Testis (tissue), 5 donors: ENCODE results near the gene SPDYE4.

GRCh38 chr17:8249458-8249774, 327 bp downstream of the PFAS start:
- PRO-cap, 3 experiments = no peak in any of the 3 experiments
- RAMPAGE, long total RNA, 2 experiments = no peak in any of the 2 experiments
- RRBS = no CpG with 5 or more reads among the region's 12 CpGs

GRCh38 chr17:8338181-8338804, 1.3 kb upstream of the ODF4 start:
- PRO-cap, 3 experiments = no peak in any of the 3 experiments
- RAMPAGE, long total RNA, 2 experiments = no peak in any of the 2 experiments
- RRBS = no CpG with 5 or more reads among the region's 10 CpGs

- PRO-cap, 3 experiments = no peak in any of the 3 experiments
- RAMPAGE, long total RNA, 2 experiments = no peak in any of the 2 experiments
- RRBS = no CpG with 5 or more reads among the region's 4 CpGs
These were observed 1.3 kb downstream of the NDEL1 start for GRCh38 chr17:8437064-8437356.

DNA sequence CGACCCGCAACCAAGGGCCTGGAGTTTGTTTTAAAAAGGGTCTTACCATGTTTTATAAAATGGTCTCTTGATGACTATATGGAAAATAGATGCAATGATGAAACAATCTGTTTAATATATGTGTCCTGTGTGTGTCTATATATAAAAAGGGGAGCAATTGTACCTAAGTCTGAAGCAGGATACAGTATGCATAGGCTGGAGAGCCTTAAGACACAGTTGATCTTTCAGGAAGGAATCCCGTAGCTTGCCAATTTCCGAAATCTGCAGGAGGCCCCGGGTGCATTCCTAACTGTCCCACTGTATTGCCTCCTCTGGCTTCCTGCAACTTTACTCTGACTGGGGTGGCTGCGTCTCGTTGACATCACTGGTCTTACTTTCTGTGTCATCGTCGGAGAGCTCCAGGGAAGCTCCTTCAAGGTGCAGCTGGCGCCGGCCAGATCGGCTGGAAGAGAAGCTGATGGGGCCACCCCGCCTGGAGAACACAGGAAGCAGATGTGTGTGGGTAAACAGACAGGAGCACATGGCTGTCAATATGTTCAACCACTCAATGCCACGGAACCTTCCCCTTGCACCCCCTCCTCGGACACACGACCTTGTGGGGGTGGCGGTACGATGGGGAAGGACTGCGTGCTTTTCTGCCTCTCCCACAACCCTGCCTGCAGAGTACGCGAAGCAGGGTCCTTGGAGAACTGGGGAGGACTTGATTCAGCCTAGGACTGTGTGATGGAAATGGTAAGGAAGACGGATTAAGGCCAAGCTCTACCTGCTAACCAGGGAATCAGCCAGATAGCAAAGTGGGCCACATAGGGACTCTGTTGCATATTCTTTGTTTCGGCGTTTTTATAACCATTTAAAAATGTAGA, 40.0 kb downstream of the NDEL1 start:
- PRO-cap, 3 experiments = no peak in any of the 3 experiments
- RAMPAGE, long total RNA, 2 experiments = no peak in any of the 2 experiments
- RRBS = no CpG with 5 or more reads among the region's 24 CpGs

- PRO-cap, 3 experiments = peak in 1 of 3 experiments; most common plus-strand start chr17:8476848 (in 1)
- RAMPAGE, long total RNA, 2 experiments = no peak in any of the 2 experiments
- RRBS = no CpG with 5 or more reads among the region's 39 CpGs
These were observed 41.0 kb downstream of the NDEL1 start for GRCh38 chr17:8476340-8477493.

DNA sequence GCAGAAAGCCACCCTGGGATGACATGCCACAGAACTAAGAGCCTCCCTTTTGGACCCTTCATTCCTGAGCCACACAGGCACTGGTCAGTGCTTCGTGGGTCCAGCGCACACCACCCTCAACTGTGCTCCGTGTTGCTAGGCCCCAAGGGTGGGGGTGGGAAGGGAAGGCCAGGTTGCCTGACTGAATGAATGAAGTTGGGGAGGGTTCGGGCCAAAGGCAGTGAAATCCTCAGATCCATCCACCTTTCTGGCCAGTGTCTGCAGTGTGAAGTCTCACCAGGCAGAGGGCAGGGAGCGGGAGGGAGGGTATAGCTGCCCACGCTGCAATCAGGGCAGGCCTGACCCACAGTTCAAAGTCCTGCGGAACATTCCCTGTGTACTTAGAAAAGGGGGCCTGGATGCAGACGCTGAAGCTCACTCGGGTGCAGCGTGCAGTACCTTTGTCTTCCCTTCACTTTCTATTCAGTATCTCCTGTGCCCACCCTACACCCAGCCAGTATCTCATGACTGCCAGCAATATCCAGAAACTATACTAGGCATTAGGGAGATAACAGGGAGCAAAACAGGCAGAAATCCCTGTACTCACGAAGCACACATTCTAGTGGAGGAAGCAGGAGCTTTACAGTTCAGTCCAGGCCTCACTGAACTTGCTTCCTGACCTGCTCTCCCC, 41.9 kb downstream of the NDEL1 start:
- PRO-cap, 3 experiments = no peak in any of the 3 experiments
- RAMPAGE, long total RNA, 2 experiments = no peak in any of the 2 experiments
- RRBS = no CpG with 5 or more reads among the region's 11 CpGs

DNA sequence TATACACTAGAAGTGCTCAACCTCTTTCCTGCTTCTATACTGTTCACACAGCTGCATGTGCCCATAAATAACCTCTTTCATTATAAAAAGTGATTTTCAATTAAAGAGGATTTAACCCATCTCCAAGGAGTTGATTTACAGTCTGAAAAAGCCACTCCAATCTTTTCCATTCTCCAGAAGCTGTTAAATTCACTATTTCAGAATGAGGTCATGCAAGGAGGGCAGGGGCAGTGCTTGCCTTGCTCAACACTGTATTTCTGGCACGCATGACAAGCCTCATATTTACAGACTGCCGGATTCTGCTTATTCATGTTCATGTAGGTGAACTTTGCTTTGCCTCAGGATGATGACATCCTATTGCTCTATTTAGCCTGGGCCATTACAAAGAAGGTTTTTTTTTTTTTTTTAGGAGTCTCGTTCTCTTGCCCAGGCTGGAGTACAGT, 87.4 kb downstream of the MYH10 start:
- PRO-cap, 3 experiments = no peak in any of the 3 experiments
- RAMPAGE, long total RNA, 2 experiments = no peak in any of the 2 experiments
- RRBS = no CpG with 5 or more reads among the region's 3 CpGs

GRCh38 chr17:8629047-8630293, 1.1 kb downstream of the MYH10 start:
- PRO-cap, 3 experiments = peak in 2 of 3 experiments; most common plus-strand start chr17:8629406 (in 1); most common minus-strand start chr17:8629981 (in 1)
- RAMPAGE, long total RNA, 2 experiments = start-site peak on the minus strand in 1 of 2 experiments, at chr17:8629972-8630318 at its widest, 38 reads per replicate
- RRBS = 1% methylated on average over 35 of the region's 86 CpGs

DNA sequence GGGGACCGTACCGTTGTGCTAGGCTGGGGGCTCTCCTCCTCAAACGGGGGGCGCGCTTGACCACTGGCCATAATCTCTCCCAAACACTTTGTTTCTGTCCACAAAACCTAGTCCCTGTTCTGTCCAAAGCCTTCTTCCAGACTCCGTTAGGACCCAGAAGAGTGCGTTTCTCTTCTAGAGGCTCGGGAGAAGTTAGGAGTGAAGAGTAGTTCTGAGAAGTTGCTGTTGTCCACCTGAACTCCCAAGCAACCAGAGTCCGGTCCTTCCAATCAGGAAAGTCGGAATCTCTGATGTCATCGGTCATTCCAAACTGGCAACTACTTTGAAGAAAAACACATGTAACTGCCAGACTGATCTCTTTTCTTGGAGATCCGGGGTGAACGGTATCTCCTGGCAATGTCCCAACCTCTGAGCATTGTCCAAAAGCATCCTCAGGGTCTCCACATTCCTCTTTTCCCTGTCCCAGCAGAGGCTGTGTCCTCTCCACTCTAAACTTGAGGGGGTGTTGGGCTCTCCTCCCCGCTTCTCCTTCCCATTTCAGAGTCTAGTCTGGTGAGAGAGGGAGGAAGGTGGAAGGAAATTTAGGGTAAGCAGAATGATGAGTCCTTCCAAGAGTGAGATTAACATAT, at the start of gene SPDYE4:
TSS of gene SPDYE4 (minus strand) at position 235 of the 629 bp plus-strand sequence.
- PRO-cap, 3 experiments = peak in 2 of 3 experiments; most common plus-strand start position 308 of the sequence (in 1); most common minus-strand start position 235 of the sequence (in 1)
- RAMPAGE, long total RNA, 2 experiments = no peak in any of the 2 experiments
- RRBS = 87% methylated on average over 3 of the region's 14 CpGs

GRCh38 chr17:8909834-8910310, 42.4 kb upstream of the PIK3R6 start:
- PRO-cap, 3 experiments = no peak in any of the 3 experiments
- RAMPAGE, long total RNA, 2 experiments = no peak in any of the 2 experiments
- RRBS = no CpG with 5 or more reads among the region's 7 CpGs

- PRO-cap, 3 experiments = no peak in any of the 3 experiments
- RAMPAGE, long total RNA, 2 experiments = no peak in any of the 2 experiments
- RRBS = no CpG with 5 or more reads among the region's 19 CpGs
These were observed 43.9 kb upstream of the PIK3R6 start for GRCh38 chr17:8911235-8911974.

DNA sequence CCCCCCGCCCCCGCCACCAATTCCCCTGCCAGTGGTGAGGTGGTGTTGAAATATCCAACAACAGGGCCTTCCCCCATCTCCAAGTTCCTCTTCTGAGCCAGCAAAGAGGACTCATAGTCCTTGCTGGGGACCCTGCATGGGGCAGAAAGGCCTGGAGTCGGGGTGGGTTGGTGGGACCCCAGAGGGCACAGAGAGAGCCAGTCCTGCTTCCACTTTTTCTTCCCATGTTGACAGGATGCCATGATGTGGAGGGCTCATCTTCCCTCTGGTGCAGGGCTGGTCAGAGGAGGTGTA, 49.0 kb upstream of the PIK3R6 start:
- PRO-cap, 3 experiments = no peak in any of the 3 experiments
- RAMPAGE, long total RNA, 2 experiments = no peak in any of the 2 experiments
- RRBS = no CpG with 5 or more reads among the region's 3 CpGs

DNA sequence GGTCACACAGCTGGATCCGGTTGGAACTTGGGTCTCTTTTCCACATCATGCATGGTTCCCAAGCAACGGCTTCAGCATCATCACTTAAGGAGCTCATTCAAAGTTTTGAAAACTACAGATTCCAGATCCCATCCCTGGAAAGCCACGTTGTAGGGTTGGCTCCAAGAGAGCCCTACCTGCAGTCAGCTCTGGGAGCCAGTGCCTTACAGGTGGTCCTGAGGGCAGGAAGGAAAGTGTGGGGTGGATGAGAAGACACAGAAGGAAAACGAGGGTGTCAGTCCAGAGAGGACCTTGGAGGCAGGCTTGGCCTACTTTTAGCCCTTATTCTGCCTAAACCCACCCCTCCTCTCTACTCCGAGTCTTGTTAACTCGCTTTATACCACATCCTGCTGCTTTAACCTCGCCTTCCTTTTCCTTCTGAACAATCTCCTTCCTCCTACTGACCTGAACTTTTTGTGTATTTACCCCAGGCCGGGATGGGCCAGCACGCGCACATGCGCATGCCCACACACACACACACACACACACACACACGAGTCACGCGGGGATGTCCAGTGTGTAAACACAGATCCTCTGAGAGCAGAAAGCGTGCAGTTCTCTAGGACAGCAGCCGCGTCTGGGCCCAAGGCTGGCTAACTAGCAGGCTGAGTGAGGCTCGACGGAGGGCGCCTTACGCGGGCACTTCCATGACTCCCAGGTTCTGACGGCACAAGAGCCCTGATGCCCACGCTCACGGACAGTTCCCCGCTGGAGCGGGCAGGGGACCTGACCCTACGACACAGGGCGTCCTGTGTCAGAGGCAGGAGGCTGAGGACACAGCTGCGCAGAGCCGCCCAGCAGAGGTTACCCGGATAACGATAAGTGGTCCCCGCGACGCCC, 771 bp downstream of the PIK3R5 start:
- PRO-cap, 3 experiments = peak in 2 of 3 experiments; most common plus-strand start position 567 of the sequence (in 1); most common minus-strand start position 419 of the sequence (in 1)
- RAMPAGE, long total RNA, 2 experiments = start-site peak on the minus strand in 1 of 2 experiments, centred at position 659 of the sequence, 27 reads per replicate
- RRBS = 8% methylated on average over 5 of the region's 36 CpGs

DNA sequence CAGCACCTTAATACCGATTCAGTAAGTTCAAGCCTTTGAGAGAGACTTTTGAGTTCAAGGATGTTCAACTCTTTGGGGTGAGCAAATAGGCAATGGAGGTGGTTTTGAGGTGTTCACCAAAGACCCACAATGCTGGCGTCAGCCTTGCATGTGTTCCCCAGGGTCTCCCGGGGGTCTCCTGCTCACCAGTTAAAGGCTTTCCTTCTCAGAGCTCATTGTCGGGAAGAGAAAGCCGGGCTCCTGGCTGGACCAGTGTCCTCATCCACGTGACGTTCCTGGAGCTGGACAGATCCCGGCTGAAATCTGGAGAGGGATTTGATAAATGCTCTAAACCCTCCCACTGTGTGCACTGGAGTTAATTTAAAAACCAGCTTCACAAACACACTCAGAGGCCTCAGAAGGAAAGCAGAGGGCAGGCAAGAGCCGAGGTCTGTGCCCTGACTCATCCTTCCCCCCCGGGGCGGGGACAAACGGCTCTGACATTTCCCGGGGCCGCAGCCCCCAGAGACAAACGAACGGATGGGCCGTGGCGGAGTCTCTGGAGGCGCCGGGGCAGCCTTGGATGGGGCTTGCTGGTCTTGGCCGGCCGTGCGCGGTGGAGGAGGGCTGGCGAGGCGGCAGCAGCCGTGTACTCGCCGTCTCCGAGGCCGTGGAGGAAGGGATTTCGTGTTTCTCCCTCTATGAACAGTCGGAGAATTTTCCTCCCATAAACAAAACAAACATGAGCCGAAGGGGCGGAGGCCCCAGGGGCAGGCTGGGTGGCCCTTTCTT, 94.1 kb downstream of the NTN1 start:
- PRO-cap, 3 experiments = peak in 1 of 3 experiments; most common plus-strand start position 510 of the sequence (in 1)
- RAMPAGE, long total RNA, 2 experiments = no peak in any of the 2 experiments
- RRBS = 61% methylated on average over 14 of the region's 35 CpGs

GRCh38 chr17:9242178-9242881, 221.0 kb downstream of the NTN1 start:
- PRO-cap, 3 experiments = no peak in any of the 3 experiments
- RAMPAGE, long total RNA, 2 experiments = no peak in any of the 2 experiments
- RRBS = 96% methylated on average over 3 of the region's 23 CpGs

DNA sequence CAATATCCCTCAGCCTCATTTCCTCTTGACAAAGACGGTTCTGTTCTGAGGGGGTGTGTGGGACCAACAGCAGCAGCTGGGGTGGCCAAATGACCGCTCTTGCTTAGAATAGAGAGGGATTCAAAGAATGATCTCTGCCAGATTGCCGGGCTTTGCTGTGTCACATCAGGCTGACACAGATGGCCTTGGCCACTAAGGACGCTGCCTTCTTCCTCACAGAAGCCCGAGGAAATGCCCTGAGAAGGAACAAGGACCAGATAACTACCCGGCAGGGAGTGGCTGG, 250.7 kb downstream of the NTN1 start:
- PRO-cap, 3 experiments = no peak in any of the 3 experiments
- RAMPAGE, long total RNA, 2 experiments = no peak in any of the 2 experiments
- RRBS = 82% methylated on average over 2 of the region's 6 CpGs

DNA sequence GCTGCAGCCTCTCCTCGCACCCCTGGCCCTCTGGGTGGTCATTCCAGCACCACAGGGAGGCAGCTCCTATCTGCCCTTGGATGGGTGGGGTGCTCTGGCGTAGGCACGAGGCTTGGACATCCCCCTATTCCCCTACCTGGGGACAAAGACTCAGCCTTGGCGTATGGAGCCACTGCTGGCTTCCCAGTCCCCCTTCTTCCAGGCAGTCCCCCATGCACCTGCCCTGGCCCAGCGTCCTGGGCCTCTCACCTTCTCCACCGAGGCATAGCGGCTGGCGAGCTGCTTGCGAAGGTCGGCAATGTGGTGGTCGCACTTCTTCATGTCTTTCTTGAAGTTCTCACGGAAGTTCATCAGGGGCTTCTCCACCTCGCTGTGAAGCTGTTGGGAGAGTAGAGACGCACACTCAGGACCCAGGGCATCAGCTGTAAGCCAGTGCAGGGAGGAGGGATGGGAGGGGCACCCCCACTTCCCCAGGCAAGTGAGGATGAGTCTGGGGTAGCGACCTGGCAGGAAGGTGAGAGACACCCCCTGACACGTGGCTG, 21.4 kb upstream of the RCVRN start:
- PRO-cap, 3 experiments = no peak in any of the 3 experiments
- RAMPAGE, long total RNA, 2 experiments = no peak in any of the 2 experiments
- RRBS = no CpG with 5 or more reads among the region's 16 CpGs

GRCh38 chr17:10048845-10049446, 143.9 kb upstream of the RCVRN start:
- PRO-cap, 3 experiments = peak in 1 of 3 experiments; most common plus-strand start chr17:10049116 (in 1); most common minus-strand start chr17:10048967 (in 1)
- RAMPAGE, long total RNA, 2 experiments = no peak in any of the 2 experiments
- RRBS = no CpG with 5 or more reads among the region's 7 CpGs

- PRO-cap, 3 experiments = no peak in any of the 3 experiments
- RAMPAGE, long total RNA, 2 experiments = no peak in any of the 2 experiments
- RRBS = no CpG with 5 or more reads among the region's 14 CpGs
These were observed 135.5 kb downstream of the GAS7 start for GRCh38 chr17:10062688-10063461.

GRCh38 chr17:10074444-10074940, 123.9 kb downstream of the GAS7 start:
- PRO-cap, 3 experiments = no peak in any of the 3 experiments
- RAMPAGE, long total RNA, 2 experiments = start-site peak on the minus strand in 1 of 2 experiments, at chr17:10074611-10074747 at its widest, 11 reads per replicate
- RRBS = no CpG with 5 or more reads among the region's 5 CpGs